H9 (cell line): ENCODE measurements around a stretch of chr11.

DNA sequence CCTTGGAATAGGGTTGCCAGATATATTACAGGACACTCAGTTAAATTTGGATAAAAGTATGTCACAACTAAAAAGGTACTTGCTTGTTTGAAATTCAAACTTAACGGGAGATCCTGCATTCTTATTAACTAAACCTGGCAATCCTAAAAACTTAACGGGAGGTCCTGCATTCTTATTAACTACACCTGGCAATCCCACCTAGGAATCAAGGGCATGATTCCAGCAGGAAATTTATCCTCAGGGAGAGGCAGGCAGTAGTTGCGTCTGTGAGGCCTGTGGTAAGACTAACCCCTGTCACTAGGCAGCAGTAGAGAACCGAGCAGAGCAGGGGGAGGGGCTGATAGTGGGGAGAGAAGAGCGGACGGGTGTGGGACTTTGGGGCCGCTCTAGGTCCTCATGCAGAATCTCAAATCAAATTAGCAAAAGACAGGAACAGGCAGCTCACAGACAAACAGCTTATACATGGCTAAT is 30.2 kb upstream of the TMEM86A start:
- PRO-cap, result no peak

DNA sequence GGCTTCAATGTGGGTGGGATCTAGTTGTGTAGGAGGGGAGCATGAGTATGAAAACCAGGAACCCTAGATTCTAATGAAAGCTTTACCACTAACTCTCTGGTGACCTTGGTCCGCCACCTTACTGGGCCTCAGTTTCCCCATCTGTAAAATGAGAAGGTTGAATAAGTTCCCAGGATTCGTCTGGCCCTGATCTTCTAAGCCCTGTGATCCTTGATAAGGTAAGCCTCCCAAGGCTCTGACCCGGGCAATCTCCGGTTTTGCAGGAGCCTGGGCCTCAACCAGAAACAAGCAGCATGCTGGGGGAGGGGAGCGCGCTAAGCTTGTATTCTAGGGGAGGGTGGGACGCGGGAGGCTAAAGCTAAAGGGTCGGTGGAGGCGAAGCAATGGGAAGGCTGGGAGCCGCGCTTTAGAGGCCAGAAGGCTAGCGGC is 868 bp downstream of the PTPN5 start:
- PRO-cap, result unidirectional peak, plus-strand start at position 361 of the sequence

DNA sequence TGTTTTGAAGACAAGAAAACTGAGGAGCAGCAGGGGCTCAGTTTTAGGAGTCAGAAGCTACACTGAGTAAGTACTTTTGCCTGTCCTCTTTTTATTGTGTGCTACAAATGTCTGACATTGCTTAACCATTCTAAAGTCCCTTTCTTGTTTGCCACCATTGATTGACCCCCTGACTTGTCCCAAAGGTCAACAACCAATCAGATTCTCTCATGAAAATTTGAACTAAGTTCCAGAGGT is 101.2 kb upstream of the E2F8 start:
- PRO-cap, result no peak

DNA sequence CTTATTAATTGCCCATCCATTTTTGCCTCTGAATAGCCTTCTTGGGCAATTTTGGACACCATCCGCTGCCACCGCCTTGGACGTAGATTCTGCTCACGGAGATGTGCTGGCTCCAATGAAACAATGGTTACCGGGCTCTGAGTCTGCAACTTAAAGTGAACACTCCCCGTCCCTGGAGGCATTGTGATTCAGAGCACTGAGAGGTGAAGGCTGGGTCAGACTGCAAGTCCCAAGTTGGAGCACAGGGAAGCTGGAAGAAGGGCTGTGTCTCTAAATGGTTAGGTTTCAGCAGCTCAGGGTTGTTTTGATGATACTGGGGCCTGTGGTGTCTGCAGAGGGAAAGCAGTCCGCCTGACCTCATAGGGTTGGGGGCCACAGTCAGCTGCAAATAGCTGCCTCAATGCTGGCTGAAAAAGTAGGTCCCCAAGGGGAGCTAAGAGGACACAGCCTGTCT is 213.2 kb upstream of the E2F8 start:
- PRO-cap, result no peak

- PRO-cap, result no peak
These were observed 234.3 kb upstream of the E2F8 start for GRCh38 chr11:19474819-19475769.

GRCh38 chr11:19555293-19555552 is 157.4 kb upstream of the NAV2 start:
- PRO-cap, result no peak

DNA sequence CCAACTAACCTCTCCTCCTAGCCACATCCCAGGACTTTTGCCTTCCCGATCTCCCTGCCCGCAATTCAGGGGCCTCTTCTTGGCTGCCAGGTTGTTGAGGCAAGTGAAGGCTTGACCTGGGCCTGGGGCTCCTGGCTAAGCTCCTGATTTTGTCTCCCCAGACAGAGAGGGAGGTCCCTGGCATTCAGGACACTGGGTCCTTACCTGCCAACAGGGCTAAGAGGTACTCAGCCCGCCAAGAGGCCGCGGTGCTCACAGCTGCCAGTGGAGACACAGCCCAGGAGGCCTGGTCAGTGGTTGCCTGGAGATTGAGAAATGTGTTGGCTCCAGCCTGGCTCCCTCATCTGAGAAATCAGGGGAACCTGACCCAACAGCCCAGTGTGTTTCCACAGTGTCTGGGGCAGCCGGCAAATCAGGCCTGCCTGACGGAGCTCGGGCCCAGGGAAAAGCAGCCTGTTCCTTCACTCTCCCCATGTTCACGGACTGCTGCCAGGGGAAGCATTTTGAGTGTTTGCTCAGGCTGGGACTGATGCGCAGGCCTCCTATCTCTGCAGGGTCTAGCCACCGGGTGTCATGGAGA is 79.4 kb upstream of the NAV2 start:
- PRO-cap, result no peak

- PRO-cap, result no peak
These were observed 38.6 kb upstream of the NAV2 start for GRCh38 chr11:19673700-19674801.

- PRO-cap, result no peak
These were observed 2.8 kb downstream of the NAV2 start for GRCh38 chr11:19715377-19715904.

DNA sequence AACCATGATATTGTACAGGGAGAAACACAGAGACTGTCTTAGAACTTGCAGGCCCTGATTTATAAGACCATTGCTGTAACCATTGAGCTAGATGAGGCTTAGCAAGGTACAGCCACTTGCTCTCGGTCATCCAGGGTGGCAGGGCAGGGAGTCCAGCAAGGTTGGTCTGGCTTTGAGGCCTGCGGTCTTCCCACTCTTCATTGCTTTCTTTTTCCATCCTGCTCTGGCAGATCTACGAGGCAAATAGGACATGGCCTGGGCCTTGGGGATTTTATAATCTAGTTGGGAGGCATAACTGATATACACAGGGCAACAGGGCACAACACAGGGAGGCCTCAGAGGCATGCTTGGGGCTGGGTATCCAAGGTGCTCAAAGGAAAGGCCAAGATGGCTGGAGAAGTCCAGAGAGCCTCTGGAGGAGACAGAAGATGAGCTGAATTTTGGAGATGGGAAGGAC is 4.4 kb downstream of the NAV2 start:
- PRO-cap, result no peak

GRCh38 chr11:19736836-19737286 is 24.2 kb downstream of the NAV2 start:
- PRO-cap, result no peak

- PRO-cap, result no peak
These were observed 27.2 kb downstream of the NAV2 start for GRCh38 chr11:19739653-19740437.

- PRO-cap, result bidirectional peak, plus-strand start at chr11:19753949, minus-strand start at chr11:19753714
These were observed 41.2 kb downstream of the NAV2 start for GRCh38 chr11:19753851-19754212.

GRCh38 chr11:19776896-19777310 is 64.3 kb downstream of the NAV2 start:
- PRO-cap, result bidirectional peak, plus-strand start at chr11:19777188, minus-strand start at chr11:19777025

GRCh38 chr11:19827673-19828117 is 115.1 kb downstream of the NAV2 start:
- PRO-cap, result bidirectional peak, plus-strand start at chr11:19828023, minus-strand start at chr11:19827862

DNA sequence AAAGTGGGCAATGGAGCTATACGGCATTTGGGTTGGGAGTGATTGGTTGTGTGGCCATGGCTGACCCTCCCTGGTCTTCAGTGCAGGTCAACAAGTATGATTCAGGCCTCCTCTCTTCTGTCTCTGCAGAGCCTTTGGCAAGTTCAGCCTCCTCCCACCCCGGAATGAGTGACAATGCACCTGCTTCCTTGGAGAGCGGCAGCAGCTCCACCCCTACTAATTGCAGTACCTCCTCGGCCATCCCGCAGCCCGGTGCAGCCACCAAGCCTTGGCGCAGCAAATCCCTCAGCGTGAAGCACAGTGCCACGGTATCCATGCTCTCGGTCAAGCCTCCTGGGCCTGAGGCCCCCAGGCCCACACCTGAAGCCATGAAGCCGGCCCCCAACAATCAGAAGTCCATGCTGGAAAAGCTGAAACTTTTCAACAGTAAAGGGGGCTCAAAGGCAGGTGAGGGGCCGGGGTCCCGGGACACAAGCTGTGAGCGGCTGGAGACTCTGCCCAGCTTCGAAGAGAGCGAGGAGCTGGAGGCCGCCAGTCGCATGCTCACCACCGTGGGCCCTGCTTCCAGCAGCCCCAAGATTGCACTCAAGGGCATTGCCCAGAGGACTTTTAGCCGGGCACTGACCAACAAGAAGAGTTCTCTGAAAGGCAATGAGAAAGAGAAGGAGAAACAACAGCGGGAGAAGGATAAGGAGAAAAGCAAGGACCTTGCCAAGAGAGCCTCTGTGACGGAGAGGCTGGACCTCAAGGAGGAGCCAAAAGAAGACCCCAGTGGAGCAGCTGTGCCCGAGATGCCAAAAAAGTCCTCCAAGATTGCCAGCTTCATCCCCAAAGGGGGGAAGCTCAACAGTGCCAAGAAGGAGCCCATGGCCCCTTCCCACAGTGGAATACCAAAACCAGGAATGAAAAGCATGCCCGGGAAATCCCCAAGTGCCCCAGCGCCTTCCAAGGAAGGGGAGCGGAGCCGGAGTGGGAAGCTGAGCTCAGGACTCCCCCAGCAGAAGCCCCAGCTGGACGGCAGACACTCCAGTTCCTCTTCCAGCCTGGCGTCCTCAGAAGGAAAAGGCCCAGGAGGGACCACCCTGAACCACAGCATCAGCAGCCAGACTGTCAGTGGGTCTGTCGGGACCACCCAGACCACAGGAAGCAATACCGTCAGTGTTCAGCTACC is 220.8 kb downstream of the NAV2 start:
- PRO-cap, result no peak

DNA sequence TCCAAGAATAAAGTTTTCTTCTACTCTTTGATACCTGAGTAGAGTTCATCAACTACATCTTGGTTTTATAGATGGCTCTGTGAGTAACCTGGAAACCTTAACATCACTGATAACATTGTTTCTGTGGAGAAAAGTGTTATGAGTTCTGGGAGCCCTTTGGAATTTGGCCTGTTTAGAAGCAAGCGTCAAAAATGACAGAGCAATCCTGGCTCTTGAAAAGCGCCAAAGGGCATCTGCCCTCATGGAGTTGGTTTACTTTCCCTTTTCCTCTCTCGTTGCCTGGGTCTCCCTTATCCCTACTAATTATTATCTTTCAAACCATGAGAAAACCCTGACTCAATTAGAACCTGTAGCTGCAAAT is 140.1 kb downstream of the DBX1 start:
- PRO-cap, result no peak

DNA sequence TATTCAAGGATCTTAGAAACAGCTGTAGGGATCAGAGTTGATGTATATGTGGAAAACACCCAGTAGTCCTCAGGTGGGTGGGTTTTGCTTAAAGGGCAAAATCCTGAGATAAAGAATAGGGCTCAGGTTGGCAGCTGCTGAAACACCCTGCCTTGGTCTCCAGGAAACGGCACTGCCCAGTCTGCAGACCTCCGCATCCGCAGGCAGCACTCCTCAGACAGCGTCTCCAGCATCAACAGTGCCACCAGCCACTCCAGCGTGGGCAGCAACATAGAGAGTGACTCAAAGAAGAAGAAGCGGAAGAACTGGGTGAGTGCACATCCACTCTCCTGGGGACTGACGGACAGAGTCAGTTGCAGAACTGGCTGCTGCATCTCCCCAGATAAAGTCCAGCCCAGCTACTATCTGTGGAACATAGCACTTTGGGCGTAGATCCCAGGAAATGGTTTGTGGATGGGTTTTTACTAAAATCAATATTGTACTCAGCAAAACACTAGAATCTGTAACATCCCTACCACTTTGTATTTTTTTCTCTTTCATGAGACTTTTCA is 80.3 kb downstream of the DBX1 start:
- PRO-cap, result no peak

DNA sequence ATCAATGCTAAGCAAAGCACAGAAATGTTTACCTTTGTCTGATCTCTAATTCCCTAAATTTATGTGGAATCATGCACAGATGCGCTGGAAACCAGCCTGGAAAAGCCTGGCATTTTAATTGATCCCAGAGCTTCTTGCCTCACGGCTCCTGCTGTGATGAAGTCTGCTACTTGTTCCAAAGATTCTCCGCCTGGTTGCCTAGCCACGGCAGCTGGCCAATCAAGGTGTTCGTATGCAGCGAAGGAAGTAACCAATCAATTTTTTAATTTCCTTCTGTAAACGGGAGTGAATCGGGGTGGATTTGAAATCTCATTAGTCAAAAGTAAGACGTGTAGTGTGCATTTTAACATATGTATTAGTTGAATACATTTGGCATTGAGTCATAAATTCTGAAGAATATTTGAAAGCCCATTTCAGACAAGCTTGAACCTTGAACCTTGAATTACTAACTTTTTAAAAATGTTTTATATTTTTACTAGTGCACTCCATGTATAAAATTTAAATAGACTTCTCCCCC is 133.7 kb downstream of the FANCF start:
- PRO-cap, result no peak

DNA sequence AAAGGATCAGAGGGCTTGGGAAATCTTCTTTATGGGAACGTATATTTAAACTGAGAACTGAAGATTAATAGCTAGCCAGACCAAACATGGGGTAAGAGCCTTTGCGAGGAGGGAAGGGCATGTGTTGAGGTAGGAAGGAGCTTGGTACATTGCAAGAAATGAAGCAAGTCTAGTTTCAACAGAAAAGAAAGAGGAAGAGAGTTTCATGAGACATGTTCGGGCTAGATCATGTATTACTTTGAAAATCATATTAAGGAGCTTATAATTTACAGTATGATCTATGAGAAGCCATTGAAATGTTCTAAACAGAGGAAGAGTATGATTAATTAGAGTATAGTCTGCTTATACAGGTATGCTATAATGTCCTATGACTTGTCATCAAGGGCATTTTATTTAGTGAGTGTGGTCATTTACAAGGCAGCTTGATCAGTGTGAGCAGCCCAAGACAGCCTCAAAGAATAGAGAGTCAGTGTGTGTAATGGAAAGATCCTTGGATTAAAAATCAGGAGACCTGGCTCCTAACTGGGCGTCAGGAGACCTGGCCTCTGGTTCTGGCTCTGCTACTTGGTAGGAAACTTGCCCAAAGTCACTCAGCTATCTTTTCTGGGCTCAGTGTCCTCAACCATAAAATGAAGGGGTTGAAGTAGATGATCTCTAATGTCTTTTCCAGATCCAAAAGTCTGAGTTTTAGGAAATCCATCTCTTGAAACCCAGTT is 10.9 kb downstream of the GAS2 start:
- PRO-cap, result no peak